Retinal pigment epithelial cell (primary cell): ENCODE data around the gene XPO1.

- RRBS = 12% methylated on average over 4 of the region's 20 CpGs
Observed at GRCh38 chr2:61178176-61178718, 16.3 kb downstream of the C2orf74 start.

- RRBS = no CpG with 5 or more reads among the region's 19 CpGs
Observed at GRCh38 chr2:61178719-61179535, 16.9 kb downstream of the C2orf74 start.

DNA sequence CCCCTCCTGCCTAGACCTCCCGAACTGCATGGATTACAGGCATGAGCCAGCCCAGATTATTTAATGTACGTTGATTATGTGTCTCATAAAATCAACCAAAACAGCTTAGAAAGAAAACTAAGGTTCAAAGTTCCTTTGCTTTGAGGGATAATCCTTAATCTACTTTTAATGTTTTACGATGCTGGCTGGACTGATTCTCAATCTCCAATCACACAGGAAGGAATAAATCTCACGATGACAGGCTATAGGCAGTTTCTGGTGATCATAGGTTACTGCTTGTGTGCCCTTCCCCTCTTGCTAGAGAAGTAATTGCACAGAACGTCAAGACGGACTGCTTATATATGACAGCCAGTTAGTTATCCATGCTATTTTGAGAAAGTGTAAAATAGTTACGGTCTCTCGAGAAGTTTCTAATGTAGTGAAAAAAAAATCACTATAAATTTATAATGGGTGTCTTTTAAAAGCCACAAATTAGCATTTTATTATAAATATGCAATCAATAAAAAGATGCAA is 43.2 kb downstream of the C2orf74 start:
- RRBS = no CpG with 5 or more reads among the region's 8 CpGs

DNA sequence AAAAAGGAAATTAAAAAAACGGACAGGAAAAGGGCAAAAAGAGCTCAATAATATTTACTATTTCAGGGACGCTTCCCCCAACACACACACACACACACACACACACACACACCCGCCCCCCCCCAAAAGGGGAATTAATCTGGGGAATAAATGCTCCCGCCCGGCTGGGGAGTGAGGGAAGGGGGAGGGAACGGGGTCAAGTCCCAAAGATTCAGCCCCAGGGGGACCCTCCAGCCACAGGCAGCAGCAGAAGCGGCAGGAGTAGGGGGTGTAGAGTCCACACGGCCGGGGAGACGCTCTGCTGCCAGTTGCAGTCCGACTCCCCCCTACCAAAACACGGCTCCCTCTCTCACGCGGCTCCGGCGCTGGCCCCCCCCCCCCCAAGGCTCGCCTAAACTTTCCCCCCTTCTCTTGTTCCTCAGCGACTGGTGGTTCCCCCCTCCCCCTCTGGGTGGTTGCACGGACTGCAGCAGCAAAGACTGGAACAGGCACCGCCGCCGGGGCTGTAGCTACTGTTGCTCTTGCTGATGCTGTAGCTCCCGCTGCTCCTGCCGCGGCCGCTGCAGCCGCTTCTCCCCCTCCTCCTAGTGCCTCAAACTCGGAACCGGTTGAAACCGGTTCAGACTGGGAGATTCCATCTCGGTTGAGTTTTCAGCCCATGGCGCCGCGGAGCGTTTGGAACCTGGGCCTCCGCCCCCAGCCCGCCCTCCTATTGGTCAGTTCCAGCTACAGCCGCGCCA is at the start of gene XPO1:
TSS of gene XPO1 (minus strand) at position 684 of the 740 bp plus-strand sequence.
- RRBS = under 1% methylated on average over 10 of the region's 39 CpGs

GRCh38 chr2:61887620-61888276 is 708 bp downstream of the CCT4 start:
- RRBS = no CpG with 5 or more reads among the region's 19 CpGs

DNA sequence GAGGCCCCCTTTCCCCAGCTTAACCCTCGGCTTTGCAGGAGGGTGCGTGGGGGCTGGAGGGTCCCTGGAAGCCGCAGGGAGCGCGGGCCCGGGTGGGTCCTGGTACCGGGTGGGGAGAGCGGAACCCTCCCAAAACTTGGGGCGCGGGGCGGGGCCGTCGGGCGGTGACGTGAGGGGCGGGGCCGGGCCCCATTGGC is 158 bp upstream of the B3GNT2 start:
- RRBS = 1% methylated on average over 9 of the region's 17 CpGs

DNA sequence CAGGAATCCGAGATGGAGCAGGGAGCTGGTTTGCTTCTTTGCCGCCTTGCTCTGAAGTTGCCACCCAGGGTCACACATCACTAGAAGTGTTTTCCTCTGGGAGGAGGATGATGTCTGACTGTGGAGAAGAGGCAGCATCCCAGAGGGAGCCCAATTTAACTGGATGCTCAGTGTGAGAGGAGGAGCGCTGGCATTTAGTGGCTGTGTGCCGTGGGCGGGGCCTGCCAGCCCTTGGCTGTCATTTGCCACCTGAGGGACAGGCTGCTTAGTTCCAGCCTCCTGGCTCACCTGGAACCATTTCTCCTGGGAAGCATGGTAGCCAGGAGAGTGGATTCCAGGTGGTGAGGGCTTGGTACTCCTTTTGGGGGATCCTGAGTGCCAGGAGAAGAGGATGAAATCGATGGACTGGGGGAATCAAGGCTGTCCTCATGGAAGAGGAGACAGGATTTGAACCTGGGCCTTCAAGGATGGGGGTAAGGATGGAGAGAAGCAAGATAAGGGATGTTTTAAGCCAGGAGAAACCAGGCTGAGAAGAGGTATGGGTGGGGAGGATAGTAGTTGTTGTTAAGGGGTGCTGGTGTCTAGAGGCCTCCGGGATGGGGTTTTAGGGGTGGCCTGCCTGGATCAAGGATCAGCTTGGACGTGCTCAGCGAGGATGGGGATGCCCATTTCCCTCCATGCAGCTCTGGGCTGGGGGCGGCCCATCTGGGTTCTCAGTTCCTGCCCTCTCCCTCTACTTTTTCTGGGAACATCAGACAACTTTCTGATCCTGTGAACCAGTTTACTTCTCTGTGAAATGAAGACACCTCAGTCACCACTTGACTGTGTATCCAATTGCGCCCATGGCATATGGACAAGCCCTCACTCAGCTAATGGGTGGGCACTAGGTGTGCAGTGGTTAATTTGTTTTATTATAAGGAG is 9.9 kb downstream of the B3GNT2 start:
- RRBS = no CpG with 5 or more reads among the region's 11 CpGs

DNA sequence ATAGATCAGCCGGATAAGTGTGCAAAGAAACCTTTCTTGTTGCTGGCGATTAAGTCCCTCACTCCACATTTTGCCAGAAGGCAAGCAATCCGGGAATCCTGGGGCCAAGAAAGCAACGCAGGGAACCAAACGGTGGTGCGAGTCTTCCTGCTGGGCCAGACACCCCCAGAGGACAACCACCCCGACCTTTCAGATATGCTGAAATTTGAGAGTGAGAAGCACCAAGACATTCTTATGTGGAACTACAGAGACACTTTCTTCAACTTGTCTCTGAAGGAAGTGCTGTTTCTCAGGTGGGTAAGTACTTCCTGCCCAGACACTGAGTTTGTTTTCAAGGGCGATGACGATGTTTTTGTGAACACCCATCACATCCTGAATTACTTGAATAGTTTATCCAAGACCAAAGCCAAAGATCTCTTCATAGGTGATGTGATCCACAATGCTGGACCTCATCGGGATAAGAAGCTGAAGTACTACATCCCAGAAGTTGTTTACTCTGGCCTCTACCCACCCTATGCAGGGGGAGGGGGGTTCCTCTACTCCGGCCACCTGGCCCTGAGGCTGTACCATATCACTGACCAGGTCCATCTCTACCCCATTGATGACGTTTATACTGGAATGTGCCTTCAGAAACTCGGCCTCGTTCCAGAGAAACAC is 26.8 kb downstream of the B3GNT2 start:
- RRBS = 97% methylated on average over 2 of the region's 14 CpGs

DNA sequence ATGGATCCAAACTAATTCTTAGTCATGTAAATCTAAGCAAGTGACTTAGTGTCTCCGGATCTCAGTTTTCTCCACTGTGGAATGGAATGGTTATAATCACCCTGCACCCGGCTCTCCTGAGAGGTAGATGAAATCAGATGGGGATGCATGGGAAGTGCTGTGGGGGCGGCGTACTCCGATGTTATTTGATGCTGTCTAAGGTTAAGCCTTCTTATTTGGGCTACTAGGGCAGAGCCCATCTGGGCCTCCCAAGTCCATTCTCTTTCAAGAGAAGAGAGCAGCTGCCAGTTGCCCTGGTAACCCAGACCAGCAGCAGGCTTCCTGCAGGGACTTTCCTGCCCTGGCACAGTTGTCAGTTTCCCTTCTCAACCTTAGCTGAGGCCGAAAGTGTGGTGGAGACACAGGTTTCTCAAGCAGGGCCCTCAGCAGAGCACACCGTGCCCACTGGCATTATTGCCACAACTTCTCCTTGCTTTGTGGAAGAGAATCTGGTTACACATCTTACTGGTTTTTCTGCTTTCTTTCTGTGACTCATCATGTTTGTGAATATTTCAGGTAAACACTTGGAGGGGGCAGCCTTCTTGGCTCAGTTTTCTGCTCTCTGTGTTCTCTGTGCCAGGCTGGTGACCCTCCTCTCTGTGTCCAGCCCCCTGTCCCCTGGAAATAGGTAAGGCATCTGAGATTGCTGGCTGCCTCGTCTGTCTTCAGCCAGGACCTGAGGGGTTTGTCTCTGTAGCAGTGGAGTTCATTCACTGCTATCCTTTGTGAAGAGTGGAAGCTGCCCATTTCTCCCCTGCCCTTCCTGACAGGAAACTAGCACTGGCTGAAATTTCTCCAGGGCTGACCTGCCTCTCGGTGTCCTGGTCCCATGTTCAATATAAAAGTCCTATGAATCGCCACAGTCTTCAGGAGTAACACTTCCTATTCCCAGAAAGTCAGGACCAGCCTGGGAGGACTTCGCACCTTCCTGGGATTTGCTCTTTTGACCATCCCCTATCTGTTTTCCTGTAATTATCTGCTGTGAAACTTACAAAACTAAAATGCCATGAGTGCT is 111.0 kb downstream of the B3GNT2 start:
- RRBS = 86% methylated on average over 1 of the region's 11 CpGs

GRCh38 chr2:62704970-62705116 is 670 bp upstream of the EHBP1 start:
- RRBS = no CpG with 5 or more reads among the region's 5 CpGs

DNA sequence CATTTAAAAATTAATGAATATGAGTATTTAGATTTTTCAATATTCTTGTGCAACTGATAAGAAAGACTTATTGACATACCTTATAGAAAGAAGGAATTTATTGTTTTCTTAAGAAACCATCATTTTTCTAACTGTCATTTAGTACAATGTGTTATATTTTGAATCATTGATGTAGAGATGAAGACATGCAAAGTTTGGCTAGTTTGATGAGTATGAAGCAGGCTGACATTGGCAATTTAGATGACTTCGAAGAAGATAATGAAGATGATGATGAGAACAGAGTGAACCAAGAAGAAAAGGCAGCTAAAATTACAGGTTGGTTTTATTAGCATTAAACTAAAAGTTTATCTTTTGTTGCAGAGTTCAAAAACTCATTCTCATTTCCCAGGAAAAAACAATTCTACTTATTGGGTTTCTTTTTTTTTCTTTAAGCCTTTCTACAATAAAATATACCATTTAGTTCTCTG is 125.4 kb downstream of the EHBP1 start:
- RRBS = no CpG with 5 or more reads among the region's 1 CpG

DNA sequence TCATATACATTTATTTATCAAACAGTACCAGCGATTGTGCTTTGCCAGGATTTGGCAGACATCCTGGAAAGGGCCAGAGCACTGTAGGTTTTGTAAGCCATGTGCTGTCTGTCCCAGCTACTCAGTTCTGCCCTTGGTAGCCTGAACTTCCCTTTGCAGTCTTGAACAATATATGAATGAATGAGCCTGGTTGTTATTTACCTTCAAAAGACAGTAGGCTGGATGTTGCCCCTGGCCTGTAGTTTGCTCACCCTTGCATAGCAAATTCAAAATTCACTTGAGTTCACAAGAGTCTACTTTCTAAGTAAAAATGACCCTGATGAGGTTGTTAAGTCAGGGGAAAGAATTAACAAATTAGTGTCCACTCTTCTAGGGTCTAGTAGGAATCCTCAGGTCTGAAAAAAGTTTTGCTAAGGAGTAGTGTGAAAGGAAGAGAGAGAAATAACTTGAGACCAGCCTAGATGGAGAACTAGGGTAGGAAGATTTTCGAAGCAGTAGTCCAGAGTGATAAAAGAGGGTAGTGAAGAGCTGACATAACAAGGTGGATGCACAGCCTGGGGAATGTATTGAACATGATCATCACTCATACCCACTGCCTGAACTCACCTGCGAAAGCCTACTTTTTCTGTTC is 68.3 kb upstream of the OTX1 start:
- RRBS = no CpG with 5 or more reads among the region's 3 CpGs

DNA sequence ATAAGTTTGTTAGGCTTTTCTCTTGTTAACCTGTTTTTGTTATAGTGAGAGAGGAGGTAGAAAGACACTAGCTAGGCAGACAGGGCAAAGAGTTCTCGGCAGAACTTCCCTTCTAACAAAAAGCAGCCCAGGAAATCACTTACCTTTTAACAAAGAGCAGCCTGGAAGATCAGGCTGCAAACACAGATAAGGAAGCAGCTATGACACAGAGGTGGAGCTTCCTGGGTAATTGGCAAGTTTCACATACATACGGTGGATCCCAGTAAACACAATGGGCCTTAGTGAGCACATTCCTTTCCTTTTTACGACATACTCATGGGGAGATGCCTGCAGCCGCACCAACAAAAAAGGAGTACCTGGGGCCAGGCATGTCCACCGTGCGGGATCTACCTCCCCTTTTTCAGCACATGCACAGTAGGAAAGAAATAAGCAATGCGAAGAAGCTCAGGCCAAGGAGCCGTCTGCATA is 26.3 kb downstream of the MDH1 start:
- RRBS = no CpG with 5 or more reads among the region's 8 CpGs

- RRBS = no CpG with 5 or more reads among the region's 19 CpGs
Observed at GRCh38 chr2:63840753-63840919, 1.1 kb upstream of the UGP2 start.

- RRBS = no CpG with 5 or more reads among the region's 2 CpGs
Observed at GRCh38 chr2:64011909-64012520, 7.2 kb downstream of the VPS54 start.

- RRBS = no CpG with 5 or more reads among the region's 9 CpGs
Observed at GRCh38 chr2:64096022-64096700, 48.1 kb downstream of the PELI1 start.

DNA sequence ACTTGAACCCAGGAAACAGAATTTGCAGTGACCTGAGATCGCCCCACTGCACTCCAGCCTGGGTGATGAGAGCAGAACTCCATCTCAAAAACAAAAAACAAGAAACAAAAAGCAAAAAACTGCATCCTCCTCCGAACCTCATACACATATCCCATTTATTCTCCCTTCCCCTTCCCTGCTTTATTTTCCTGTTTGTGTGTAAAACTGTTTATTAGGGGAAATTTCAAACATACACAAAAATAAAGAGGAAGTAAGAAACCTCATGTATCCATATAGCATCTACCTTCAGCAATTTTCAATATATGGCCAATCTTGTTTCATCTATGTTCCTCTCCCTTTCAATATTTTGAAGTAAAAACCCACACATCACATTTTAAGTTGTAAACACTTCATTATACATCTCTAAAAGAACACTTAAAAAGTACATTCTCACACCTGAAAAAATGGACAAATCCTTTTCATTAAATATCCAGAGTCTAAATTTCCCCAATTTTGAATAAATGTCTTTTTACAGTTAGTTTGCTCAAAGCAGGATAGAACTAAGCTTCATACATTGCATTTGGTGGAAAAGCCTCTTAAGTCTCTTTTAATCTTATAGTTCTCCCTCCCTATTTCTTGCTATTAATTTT is 5.5 kb downstream of the PELI1 start:
- RRBS = no CpG with 5 or more reads among the region's 2 CpGs

DNA sequence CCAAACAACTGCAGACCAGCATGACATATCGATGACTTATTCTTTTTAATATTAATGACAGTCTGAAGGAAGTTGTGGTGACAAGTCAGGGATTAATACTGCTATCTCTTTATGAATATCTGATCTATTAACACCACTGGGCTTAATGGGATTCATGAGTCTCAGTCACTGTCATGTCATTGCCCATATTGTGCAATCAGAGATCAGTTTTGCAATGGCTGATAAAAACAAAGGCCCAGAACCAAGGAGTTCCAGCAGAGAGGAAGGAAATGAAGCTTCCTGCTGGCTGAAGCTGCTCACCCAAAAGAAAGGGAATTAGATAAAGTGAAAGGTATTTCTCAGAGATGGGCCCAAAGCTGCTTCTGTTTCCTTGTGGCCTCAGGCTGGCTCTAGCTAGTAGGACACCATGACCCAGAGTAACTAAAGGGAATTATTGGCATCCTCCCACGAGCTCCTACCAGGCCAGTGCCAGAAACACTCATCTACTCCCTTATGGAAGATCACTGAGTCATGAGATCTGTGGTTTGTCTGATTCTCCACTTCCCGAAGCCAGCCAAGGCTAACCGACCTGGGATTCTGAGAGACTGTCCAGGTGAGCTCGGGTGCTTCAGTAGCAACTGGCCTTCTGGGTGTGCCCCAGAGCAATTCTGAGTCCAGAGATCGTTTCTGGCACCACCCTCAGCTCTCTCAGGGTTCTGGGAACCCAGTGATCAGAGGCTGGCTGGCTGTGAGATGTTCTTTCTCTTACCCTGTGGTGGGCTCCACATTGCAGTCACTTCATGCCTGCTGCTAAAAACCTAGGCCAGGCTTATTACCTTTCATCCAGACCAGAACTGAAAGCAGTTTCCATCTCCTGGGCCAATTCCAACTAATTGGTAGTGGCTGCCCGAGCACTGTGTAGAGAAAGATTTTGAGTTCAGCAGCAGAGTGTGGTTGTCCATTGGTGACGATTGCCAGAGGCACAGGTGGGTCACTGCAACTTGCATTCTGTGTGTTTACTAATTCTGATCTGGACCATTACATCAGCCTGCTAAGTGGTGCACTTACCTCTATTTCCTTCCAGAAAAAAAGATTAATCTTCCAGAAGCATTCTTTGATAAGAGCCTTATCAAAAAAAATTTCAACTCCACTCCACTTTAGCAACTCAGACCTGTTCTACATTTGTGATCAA is 129.6 kb upstream of the PELI1 start:
- RRBS = no CpG with 5 or more reads among the region's 8 CpGs

- RRBS = no CpG with 5 or more reads among the region's 8 CpGs
Observed at GRCh38 chr2:64288533-64288952, 144.3 kb upstream of the PELI1 start.